ENCODE data around the genes FCGR3B, SH2D1B and UAP1.

GRCh38 chr1:161192474-161193060 is 6.3 kb downstream of the ADAMTS4 start:
- PRO-cap, 6 experiments: peak in 1 of 6 experiments; most common plus-strand start chr1:161192783 (in 1); most common minus-strand start chr1:161192654 (in 1)
- RAMPAGE, long total RNA, 2 experiments: no peak in any of the 2 experiments
- RRBS: no CpG with 5 or more reads among the region's 6 CpGs

DNA sequence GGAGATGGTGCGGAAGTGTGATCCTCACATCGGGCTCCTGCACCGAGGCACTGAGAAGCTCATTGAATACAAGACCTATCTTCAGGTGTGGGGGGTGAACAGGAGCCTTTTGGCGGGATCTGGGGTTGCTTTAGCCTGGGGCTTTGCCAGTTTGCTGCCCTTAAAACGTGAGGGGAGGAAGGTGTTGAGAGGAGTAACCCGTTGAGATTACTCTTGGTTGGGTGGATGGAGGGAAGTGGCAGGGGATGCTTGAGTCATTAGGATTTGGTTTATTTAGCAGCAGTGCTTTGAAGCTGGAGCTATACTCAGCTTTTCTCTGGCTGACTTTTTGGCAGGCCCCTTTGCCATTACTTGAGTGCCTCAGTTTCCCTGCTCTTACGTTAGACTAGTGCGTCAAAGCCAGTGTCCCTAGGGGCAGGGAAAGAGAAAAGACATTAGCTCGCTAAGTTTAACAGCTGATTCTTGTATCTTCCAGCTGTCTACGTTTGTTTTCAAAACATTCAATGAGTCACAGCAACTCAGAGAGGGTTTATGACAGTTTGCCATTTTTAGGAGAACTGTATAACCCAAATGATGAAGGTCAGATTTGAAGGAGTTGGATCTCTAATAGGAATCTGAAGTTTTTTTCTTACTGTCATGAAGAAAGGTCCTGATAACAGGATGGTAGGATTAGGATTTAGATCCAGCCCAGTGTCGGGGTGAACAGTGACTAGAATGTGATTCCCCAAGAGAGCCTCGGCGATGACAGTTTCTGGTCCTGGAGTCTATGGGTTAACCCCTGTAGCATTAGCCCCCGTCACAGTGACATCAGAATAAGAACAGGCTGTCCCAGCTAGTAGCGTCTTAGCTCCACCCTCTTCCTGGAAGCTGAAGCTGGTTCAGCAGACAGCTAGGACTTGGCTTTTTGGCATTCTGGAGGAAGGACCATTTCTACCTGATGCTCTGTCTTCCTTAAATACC is 4.6 kb downstream of the NDUFS2 start:
- PRO-cap, 6 experiments: peak in 6 of 6 experiments; most common plus-strand start position 894 of the sequence (in 6); most common minus-strand start position 716 of the sequence (in 3)
- RAMPAGE, long total RNA, 2 experiments: no peak in any of the 2 experiments
- RRBS: no CpG with 5 or more reads among the region's 15 CpGs

DNA sequence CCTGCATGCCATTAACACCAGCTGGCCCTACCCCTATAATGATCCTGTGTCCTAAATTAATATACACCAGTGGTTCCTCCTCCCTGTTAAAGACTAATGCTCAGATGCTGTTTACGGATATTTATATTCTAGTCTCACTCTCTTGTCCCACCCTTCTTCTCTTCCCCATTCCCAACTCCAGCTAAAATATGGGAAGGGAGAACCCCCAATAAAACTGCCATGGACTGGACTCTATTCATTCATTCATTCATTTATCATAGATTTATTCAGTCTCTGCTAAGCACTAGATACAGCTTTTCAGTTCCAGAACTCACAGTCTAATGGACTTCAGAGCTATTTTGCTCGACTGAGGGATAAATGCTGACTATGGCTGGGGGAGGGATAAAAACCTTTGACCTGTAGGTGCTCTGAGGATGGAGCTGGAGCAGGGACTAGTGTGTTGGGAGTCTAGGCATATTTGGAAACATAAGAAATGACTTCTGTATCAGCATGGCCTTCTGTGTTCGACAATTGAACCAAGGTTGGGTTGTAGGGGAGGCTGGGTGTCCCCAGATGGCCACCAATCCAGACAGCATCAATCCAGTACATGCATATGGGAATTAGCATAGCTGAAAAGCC is 4.0 kb downstream of the FCER1G start:
- PRO-cap, 6 experiments: no peak in any of the 6 experiments
- RAMPAGE, long total RNA, 2 experiments: no peak in any of the 2 experiments
- RRBS: no CpG with 5 or more reads among the region's 3 CpGs

GRCh38 chr1:161220511-161220964 is 2.9 kb downstream of the APOA2 start:
- PRO-cap, 6 experiments: no peak in any of the 6 experiments
- RAMPAGE, long total RNA, 2 experiments: no peak in any of the 2 experiments
- RRBS: no CpG with 5 or more reads among the region's 5 CpGs

DNA sequence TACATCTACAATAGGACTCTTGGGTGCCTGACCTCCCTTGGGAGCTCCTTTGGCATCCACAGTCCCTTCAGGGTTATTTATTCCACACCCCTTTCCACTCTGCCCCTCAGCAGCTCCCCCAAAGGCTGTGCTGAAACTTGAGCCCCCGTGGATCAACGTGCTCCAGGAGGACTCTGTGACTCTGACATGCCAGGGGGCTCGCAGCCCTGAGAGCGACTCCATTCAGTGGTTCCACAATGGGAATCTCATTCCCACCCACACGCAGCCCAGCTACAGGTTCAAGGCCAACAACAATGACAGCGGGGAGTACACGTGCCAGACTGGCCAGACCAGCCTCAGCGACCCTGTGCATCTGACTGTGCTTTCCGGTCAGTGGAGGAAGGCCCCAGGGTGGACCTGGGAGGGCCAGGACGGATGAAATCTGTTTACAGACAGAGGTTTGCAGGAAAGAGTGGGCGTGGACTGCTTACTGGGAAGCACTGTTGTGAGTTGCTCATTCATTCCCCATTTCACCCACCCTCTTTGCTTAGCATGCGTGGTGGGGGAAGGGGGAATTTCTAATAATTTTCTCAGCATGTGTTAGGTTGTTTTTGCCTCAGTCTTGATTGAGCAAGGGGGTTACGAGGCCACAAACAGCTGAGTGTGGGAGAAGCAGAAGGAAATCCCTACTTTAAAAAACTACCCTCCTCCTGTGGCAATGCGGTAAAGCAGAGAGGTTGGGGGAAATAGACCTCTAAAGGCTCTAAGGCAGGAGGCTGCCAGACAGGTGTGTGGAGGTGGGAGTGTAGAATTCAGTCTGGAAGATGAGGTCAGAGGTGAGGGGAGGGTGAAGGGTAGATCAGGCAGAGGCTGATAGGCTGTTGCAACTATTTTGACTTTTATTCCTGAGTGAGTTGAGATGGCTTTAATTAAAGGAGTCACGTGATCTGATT is 1.2 kb downstream of the FCGR2A start:
- PRO-cap, 6 experiments: peak in 1 of 6 experiments; most common plus-strand start position 598 of the sequence (in 1)
- RAMPAGE, long total RNA, 2 experiments: no peak in any of the 2 experiments
- RRBS: no CpG with 5 or more reads among the region's 15 CpGs

DNA sequence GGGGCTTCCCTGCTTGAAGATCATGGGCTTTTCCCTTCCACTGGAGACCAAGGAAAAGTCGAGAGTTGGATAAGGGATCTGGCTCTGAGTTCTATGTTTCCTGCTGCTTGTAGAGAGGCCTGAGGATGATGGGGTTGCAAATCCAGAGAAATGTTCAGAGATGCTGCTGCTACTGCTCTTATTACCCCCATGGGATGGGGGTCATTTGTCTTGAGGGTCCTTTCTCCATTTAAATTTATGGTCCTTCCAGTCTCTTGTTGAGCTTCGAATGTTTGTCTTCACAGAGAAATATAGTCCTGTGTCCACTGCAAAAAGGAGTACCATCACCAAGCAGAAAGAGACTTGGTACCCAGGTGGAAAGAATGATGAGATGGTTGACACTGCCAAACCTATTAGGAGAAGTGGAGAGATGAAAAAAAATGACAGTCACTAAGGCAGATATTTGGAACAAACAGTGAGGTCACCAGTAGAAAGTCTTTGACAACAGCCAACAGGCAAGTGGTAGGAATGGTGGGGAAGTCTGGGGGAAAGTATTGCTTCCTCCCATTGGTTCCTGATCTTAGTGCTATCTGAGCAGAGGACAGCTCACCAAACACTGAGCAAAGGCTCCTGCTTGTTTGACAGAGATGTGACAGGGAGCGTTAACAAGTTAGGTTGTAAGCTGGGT is 6.7 kb downstream of the FCGR3A start:
- PRO-cap, 6 experiments: no peak in any of the 6 experiments
- RAMPAGE, long total RNA, 2 experiments: no peak in any of the 2 experiments
- RRBS: no CpG with 5 or more reads among the region's 3 CpGs

GRCh38 chr1:161630952-161631798 is at the start of gene FCGR3B:
Gene FCGR3B, minus strand, starts transcription at chr1:161631176.
- PRO-cap, 6 experiments: no peak in any of the 6 experiments
- RAMPAGE, long total RNA, 2 experiments: start-site peak on the minus strand in 2 of 2 experiments, at chr1:161631110-161631212 at its widest, 5 to 8 reads per replicate
- RRBS: no CpG with 5 or more reads among the region's 8 CpGs

GRCh38 chr1:161791402-161791672 is 25.2 kb downstream of the ATF6 start:
- PRO-cap, 6 experiments: no peak in any of the 6 experiments
- RAMPAGE, long total RNA, 2 experiments: no peak in any of the 2 experiments
- RRBS: no CpG with 5 or more reads among the region's 1 CpG

- PRO-cap, 6 experiments: no peak in any of the 6 experiments
- RAMPAGE, long total RNA, 2 experiments: no peak in any of the 2 experiments
- RRBS: no CpG with 5 or more reads among the region's 6 CpGs
These were observed 55.4 kb downstream of the ATF6 start for GRCh38 chr1:161821212-161822259.

- PRO-cap, 6 experiments: no peak in any of the 6 experiments
- RAMPAGE, long total RNA, 2 experiments: start-site peak on the minus strand in 1 of 2 experiments, at chr1:161997960-161998342 at its widest, 8 reads per replicate
- RRBS: no CpG with 5 or more reads among the region's 17 CpGs
These were observed 25.8 kb downstream of the OLFML2B start for GRCh38 chr1:161997710-161998418.

GRCh38 chr1:162081028-162081631 is 11.6 kb downstream of the NOS1AP start:
- PRO-cap, 6 experiments: no peak in any of the 6 experiments
- RAMPAGE, long total RNA, 2 experiments: no peak in any of the 2 experiments
- RRBS: no CpG with 5 or more reads among the region's 2 CpGs

DNA sequence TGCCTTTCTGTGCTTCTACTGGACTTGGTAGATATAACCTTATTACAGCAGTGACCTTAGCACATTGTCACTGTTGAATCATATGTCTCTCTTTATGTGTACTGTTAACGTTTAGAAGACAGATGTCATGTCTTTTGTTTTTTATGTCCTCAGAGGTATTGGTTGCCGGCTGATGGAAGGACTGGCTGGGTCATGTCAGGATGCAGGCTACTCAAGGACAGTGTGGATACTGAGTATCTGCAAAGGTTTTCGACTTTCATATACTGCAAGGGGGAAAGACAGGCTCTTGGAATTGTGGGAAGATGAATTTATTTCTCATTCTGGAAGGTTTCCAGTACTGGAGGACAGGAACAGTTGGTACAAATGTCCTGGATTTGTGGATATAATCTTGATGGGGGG is 65.6 kb downstream of the NOS1AP start:
- PRO-cap, 6 experiments: no peak in any of the 6 experiments
- RAMPAGE, long total RNA, 2 experiments: no peak in any of the 2 experiments
- RRBS: no CpG with 5 or more reads among the region's 3 CpGs

DNA sequence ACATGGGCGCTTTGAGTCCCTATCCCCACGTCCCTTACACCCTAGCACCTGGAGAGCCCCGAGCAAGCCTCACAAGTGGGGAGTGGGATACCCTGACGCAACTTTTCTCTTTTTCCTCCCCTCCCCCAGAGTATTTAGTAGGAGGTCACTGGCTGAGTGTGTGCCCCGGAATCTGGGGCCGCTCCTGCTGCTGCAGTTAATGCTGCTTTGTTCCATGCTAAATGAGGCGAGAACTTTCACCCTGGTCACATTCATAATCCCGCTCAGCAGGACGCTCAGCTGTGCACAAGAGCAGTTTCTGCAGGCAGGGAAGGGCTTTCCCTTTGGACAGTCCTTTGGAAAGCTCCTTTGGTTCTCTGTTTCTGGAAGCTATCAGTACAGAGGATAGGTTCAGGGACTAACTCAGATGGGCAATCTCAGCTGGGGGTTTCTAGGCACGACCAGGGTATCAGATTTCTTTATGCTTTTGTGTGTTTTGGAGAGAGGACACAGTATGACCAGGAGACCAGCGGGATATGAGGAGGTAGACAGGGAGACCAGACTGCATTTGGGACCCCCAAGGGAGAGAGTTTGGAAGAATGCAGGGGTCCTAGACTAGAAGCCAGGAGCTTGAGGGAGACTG is 75.9 kb downstream of the NOS1AP start:
- PRO-cap, 6 experiments: no peak in any of the 6 experiments
- RAMPAGE, long total RNA, 2 experiments: no peak in any of the 2 experiments
- RRBS: no CpG with 5 or more reads among the region's 11 CpGs

DNA sequence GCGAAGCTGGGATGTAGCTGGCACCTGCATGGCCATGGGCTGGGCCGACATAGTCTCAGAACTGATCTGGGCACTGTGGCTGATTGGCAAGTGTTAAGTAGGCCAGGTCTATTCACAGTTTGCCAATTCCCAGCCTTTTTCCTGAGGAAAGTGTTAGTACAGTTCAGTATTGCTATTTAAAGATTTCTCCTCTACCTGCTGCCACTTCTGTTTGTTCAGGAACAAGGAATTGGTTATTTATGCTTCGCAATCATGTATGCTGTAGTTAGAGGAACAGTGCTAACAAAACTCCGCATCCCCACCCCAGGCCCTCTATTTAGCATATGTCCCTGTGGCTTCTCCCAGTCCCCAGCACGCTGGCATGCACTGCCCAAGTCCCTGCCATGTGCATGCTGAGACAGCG is 16.3 kb downstream of the SPATA46 start:
- PRO-cap, 6 experiments: no peak in any of the 6 experiments
- RAMPAGE, long total RNA, 2 experiments: no peak in any of the 2 experiments
- RRBS: no CpG with 5 or more reads among the region's 6 CpGs

GRCh38 chr1:162365233-162366107 is 11.2 kb downstream of the SPATA46 start:
- PRO-cap, 6 experiments: no peak in any of the 6 experiments
- RAMPAGE, long total RNA, 2 experiments: no peak in any of the 2 experiments
- RRBS: no CpG with 5 or more reads among the region's 11 CpGs

- PRO-cap, 6 experiments: no peak in any of the 6 experiments
- RAMPAGE, long total RNA, 2 experiments: no peak in any of the 2 experiments
- RRBS: no CpG with 5 or more reads among the region's 1 CpG
These were observed 6.4 kb downstream of the SPATA46 start for GRCh38 chr1:162370206-162370612.

DNA sequence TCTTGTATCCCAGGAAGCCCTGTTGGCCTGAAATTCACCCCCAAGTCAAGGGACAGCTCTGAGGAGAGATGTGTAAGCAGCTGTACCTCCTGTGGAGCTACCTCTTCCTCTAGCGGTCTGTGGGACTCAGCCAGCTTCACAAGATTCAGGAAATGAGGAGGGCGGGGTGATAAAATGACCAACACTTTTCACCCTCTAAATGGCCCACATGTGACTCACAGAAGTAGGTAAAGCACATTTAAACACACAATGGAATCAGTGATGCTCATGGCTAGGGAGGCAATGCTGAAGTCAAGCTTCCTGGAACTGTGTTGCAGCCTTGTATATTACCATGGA is at the start of gene SH2D1B:
Gene SH2D1B, minus strand, starts transcription at position 111 of the 336 bp plus-strand sequence.
- PRO-cap, 6 experiments: no peak in any of the 6 experiments
- RAMPAGE, long total RNA, 2 experiments: no peak in any of the 2 experiments
- RRBS: no CpG with 5 or more reads among the region's 2 CpGs

DNA sequence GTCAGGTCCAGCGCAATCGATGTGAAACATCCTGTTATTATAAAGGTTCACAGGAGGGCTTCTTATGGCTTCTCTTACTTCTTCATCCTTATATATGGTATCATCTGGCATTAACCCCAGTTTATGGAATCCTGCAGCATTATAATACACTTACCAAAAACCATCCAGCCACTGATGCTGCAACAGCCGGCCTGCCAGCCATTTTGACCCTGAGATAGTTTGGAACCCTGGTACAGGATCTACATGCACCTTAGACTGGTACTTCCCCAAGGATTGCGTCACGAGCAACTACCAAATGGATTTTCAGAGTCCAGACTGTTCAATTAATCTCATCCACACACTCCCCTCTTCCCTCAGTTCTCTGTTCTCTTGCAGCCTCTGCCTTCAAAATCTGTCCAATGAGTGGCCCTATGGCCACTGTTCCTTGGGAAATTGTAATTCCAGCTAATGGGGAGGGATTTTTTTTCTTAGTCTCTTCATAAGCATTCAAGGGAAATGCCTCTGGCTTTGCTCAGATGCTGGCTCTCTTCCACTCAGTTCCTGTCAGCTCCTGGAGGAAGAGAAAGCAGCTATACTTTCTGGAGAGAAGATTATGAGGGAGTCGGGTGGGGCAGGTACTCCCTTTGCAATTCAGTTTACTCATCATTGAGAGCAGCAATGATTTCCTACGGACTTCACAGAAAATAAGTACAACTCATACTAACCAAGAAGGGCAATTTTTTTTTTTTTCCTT is 19.9 kb upstream of the UAP1 start:
- PRO-cap, 6 experiments: peak in 2 of 6 experiments; most common plus-strand start position 536 of the sequence (in 1); most common minus-strand start position 400 of the sequence (in 2)
- RAMPAGE, long total RNA, 2 experiments: no peak in any of the 2 experiments
- RRBS: no CpG with 5 or more reads among the region's 7 CpGs

- PRO-cap, 6 experiments: peak in 6 of 6 experiments; most common plus-strand start chr1:162561722 (in 6); most common minus-strand start chr1:162561353 (in 4)
- RAMPAGE, long total RNA, 2 experiments: start-site peak on the plus strand in 1 of 2 experiments, at chr1:162561625-162561724 at its widest, 197 reads per replicate
- RRBS: 1% methylated on average over 29 of the region's 107 CpGs
These were observed at the start of gene UAP1 for GRCh38 chr1:162561274-162562319. Gene UAP1, plus strand, starts transcription at chr1:162561722.

DNA sequence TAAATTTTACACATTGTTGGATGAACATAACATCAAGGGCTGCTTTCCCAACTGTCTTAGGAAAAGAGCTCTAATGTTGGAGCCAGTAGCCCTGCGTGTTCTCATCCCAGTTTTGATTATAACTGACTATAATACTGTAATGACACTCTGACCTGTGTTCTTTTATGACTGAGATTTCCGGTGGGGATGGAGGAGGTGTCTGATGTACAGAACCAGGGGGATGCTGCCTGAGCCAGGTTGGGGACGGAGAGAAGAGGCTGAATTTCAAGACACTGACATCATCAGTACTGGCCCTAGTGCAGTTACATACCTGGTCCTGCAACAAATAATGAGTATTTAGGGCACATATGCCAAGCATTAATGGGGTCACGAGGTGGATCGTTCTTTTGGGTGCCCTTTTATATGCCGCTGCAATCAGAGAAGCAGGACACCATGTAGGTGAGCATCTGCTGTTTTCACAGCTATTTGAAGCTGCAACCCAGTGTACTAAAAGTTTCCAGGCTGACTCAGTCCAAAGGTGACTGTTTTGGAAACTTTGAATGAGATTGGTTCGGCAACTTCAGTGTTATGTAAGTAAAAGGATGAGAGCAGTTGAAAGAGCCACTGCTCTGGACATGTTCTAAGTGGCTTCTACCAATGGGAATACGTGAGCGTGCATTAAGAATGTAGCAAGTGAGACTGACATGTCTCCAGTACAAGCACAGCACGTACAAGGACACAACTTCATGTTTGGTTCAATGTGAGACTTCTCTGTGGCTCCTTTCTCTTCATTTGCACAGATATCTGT is 55.4 kb downstream of the DDR2 start:
- PRO-cap, 6 experiments: peak in 1 of 6 experiments; most common plus-strand start position 576 of the sequence (in 1); most common minus-strand start position 459 of the sequence (in 1)
- RAMPAGE, long total RNA, 2 experiments: no peak in any of the 2 experiments
- RRBS: no CpG with 5 or more reads among the region's 10 CpGs